ENCODE measurements around a stretch of chr5.

GRCh38 chr5:10696797-10697336 is 64.2 kb downstream of the DAP start:
- PRO-cap = no peak

- PRO-cap = no peak
Observed at GRCh38 chr5:10699117-10699836, 61.8 kb downstream of the DAP start.

DNA sequence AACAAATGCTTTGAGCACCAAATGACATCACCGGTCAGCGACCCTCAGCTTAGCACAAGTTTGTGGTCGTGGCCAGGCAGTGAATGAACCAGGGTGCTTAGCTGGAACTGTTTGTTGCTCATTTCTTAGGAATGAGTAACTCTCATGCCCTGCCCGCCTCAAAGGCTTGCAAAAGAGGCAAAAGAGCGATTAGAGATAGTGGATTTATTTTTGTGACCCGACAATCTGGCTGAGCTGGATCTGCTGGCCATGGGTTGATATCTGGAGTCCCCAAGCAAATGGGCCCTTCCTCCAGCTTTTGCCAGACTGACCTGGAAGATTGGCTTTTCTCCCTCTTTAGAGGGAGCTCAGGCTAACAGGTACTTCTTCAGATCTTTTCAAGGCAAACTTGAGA is 58.8 kb downstream of the DAP start:
- PRO-cap = no peak

DNA sequence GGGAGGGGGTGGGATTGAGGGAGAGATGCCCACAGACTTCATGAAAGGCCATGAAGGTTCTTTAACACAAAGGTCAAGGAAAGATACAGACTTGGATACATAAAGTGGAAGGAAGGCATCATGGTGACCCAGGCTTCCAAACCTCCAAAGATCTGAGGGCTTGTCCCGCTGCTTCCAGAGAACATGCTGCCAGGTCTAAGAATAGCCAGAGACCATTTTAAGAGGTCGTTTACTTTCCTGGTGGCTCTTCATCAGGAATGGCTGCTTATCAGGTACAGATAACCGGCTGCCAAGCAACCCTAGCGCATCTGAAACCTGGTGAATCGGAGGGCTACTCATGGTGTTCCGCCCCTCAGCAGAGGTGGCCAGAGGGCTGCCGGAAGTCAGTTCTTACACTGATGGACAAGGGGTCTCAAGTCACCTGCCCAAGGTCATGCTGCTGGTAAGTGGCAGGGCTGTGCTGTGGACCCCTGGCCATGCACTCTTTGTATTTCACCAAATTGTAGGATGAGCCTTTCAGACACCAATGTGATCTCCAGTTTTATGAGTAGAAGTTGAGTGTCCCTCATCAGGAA is 251.3 kb upstream of the DAP start:
- PRO-cap = no peak

GRCh38 chr5:11549283-11549546 is 355.0 kb downstream of the CTNND2 start:
- PRO-cap = no peak

DNA sequence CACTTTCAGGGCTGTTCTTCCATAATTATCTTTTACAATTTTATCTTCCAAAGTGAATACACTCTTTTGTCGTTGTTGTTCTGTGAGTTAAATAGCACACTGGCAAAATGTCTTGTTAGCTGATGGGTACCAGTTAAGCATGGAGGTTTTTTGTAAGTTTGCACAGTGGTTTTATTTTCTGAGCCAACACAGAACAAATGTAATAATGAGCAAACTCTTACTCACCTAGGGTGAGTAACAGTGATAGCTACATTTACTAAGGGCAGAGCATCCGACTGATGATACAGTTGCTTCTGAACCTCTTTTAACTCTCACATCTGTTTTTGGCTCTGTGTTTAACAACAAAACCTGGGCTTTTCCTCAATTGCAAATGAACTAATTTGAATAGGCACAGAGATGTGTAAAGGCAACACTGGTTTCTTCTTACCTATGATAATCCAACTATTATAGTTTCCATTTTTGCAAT is 103.1 kb downstream of the CTNND2 start:
- PRO-cap = no peak

GRCh38 chr5:12573717-12574299 is 669.6 kb upstream of the CTNND2 start:
- PRO-cap = no peak

GRCh38 chr5:13498301-13498807 is 446.1 kb downstream of the DNAH5 start:
- PRO-cap = no peak

DNA sequence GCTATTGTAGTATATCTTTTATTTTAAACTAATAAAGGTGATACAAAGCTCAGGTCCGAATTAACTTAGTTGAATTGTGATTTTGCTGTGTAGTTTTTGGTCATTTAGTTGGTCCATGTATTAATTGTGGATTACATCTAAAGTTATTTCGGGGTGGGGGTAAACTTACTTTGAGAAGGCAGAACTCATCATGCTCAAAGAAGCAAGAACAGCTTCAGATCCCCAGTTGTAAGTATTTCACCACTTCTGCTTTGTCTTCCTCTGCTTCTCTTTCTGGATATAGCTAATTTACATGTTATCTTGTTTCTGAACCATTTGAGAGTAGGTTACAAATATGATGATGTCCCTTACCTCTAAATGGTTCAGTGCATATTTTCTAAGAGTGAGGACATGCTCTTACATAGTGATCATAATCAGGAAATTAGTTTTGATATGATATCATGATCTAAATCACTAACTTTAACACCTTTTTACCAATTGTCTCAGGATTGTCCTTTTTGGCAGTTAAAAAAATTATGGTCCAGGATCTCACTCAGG is 11.9 kb downstream of the TRIO start:
- PRO-cap = bidirectional peak, plus-strand start at position 370 of the sequence, minus-strand start at position 239 of the sequence

GRCh38 chr5:14221289-14221785 is 78.2 kb downstream of the TRIO start:
- PRO-cap = no peak

GRCh38 chr5:14246315-14246954 is 103.3 kb downstream of the TRIO start:
- PRO-cap = no peak

GRCh38 chr5:14316257-14316909 is 173.2 kb downstream of the TRIO start:
- PRO-cap = no peak

- PRO-cap = no peak
Observed at GRCh38 chr5:14439710-14440119, 141.9 kb upstream of the OTULINL start.

GRCh38 chr5:14440120-14440496 is 141.5 kb upstream of the OTULINL start:
- PRO-cap = no peak

- PRO-cap = bidirectional peak, plus-strand start at chr5:14668475, minus-strand start at chr5:14668479
Observed at GRCh38 chr5:14668235-14668857, 3.8 kb downstream of the OTULIN start.

GRCh38 chr5:14706496-14707058 is 42.1 kb downstream of the OTULIN start:
- PRO-cap = bidirectional peak, plus-strand start at chr5:14706873, minus-strand start at chr5:14706691

GRCh38 chr5:14712455-14713293 is 48.2 kb downstream of the OTULIN start:
- PRO-cap = no peak

DNA sequence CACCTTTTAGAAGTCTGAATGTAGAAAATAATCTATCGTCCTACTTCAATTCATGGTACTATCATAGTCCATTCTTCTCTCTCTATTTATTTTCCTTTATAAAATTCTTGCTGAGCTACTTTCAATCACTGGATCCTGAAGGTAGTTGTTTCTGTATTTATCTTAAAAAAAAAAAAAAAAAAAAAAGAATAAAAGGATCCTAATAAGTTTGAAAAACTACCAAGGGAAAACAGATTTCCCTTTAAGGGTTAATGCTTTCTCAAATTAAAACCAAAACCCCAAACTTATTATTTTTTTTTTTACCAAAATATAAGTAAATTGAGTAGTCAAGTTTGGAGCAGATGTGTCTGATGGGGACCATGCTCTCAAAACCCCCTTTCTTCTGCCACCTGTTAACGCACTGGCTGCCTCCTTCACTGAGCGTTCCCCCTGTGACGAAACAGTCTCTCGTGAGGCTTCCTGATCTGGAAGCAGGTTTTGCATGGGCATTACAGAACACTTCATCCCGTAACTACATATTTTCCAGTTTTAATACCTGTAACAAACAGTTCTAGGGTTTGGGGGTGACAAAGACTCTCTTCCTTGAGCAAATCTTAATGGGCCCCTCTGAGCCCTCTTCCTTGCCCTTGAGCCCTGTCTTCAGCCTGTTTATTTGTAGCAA is 59.5 kb downstream of the ANKH start:
- PRO-cap = bidirectional peak, plus-strand start at position 547 of the sequence, minus-strand start at position 436 of the sequence

DNA sequence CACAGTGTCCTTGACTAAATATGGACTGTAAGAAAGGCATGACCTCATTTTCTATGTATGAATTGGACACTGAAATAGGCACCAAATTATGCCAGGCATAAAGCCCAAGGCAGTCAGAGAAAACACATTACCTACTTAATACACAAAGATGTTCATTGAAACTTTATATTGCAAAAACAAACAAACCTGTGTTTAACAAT is 7.1 kb downstream of the ANKH start:
- PRO-cap = no peak

DNA sequence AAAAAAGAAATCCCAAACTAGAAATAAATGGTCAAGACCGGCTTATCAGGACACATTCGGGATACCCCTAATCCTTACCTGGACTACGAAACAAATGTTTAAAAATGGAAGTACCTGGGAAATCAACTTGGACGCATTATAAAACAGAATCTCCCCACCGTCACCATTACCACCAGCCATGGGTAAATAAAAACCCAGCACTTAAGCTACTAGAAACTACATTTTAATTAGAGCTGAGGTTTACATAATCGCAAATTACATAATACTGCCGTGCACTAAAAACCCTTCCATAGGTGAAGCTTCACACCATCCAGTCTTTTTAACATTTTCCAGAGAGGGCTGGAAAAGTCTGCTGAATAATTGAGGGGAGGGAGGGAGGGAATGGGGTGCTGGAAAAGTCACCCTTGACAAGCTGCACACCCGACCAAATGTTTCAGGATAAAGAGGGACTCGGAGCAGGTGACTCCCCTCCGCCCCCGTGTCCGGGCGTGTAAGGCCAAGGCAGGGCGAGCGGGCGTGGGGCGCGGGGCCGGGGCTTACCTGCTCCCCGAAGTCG is 688 bp downstream of the ANKH start:
- PRO-cap = bidirectional peak, plus-strand start at position 436 of the sequence, minus-strand start at position 321 of the sequence